ENCODE data around the genes HOMER1, TENT2 and MSH3.

DNA sequence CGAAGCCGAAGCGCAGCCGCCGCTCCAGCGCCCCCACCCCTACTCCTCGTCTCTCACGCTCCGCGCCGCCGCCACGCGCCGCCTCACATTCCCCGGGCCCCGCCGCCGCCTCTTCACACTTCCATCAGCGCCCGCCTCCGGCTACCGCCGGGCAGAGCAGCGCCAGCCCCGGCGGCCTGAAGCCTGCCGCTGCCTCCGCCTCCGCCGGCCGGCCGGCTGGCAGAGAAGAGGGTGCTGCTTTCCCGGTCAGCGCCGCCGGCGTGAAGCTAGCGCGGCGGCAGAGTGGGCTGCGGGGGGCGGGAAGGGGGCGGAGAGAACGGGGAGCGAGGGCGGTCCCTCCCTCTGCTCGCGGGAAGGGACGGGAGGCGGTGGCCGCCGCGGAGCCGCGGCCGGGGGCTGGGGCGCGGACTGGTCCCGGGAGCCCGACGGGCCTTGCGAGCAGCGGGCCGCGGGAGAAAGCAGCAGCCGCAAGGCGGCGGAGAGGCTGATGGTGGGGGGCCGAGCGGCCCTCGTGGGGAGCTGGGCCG is at the start of gene HOMER1:
Gene HOMER1, minus strand, starts transcription at position 284 of the 527 bp plus-strand sequence.
- RRBS: 2% methylated on average over 13 of the region's 73 CpGs

- RRBS: 2% methylated on average over 6 of the region's 57 CpGs
Observed at GRCh38 chr5:79612118-79613402, at the start of gene TENT2. TENT2 (plus strand) TSS chr5:79612441.

DNA sequence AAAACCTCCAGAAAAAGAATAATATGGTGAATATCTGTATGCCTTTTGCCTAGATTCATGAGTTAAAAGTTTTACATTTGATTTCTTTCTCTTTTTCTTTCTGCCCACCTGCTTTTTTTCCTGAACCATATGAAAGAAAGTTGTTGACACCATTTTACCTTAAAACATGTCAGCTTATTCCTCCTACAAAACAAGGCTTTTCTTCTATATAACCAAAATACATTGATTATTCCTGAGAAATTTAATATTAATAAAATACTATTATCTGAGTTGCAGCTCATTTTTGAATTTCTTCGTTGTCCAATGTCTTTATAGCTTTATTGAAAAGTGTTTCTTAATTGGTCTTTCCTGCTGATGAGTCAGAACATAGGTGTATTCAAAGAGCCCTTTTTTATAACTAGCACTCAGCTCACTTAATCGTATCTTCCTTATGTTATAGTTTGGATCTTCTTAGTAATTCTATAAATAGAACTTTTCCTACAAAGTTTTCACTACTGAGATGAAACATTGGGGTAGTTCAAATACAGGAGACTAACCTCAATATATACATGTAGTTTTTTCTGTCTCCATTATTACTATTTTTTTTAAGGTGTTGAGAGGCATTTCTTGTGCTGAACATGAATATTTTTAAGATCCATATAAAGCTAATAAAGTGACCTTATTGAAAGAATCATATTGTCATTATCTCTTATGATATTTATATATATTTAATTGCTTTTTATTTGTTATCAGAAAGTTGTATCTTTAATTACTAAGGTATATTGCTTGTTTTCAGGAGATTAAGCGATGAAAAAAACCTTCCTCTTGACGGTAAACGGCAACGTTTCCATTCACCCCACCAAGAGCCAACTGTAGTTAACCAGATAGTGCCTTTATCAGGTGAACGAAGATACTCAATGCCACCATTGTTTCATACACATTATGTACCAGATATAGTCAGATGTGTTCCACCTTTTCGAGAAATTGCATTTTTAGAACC is 10.5 kb downstream of the TENT2 start:
- RRBS: no CpG with 5 or more reads among the region's 8 CpGs

- RRBS: no CpG with 5 or more reads among the region's 3 CpGs
Observed at GRCh38 chr5:79753833-79754238, 64.2 kb downstream of the CMYA5 start.

- RRBS: no CpG with 5 or more reads among the region's 25 CpGs
Observed at GRCh38 chr5:79784612-79785010, 95.0 kb downstream of the CMYA5 start.

DNA sequence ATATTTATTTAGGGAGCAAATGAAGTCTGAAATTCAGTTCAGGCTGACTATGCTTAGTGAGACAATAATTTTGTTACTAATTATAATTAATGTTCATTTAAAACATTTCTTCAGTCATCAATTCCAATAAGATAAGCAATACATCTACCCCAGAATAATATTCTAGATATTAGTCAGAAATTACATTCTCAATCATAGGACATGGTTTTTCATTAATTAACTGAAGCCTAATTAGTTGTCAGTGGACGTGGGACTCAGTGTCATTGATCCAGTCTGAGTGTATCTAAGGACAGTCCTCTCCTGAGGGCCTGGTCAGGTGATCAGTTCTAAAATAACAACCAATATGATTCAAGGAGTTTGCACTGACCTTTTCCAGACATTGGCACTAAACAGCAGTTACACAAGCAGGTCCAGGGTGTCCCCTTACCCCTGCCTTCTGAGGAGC is 97.7 kb downstream of the CMYA5 start:
- RRBS: no CpG with 5 or more reads among the region's 1 CpG

- RRBS: no CpG with 5 or more reads among the region's 8 CpGs
Observed at GRCh38 chr5:79850074-79850606, 140.9 kb downstream of the MTX3 start.

GRCh38 chr5:80184177-80184913 is 71.5 kb downstream of the SERINC5 start:
- RRBS: no CpG with 5 or more reads among the region's 2 CpGs

DNA sequence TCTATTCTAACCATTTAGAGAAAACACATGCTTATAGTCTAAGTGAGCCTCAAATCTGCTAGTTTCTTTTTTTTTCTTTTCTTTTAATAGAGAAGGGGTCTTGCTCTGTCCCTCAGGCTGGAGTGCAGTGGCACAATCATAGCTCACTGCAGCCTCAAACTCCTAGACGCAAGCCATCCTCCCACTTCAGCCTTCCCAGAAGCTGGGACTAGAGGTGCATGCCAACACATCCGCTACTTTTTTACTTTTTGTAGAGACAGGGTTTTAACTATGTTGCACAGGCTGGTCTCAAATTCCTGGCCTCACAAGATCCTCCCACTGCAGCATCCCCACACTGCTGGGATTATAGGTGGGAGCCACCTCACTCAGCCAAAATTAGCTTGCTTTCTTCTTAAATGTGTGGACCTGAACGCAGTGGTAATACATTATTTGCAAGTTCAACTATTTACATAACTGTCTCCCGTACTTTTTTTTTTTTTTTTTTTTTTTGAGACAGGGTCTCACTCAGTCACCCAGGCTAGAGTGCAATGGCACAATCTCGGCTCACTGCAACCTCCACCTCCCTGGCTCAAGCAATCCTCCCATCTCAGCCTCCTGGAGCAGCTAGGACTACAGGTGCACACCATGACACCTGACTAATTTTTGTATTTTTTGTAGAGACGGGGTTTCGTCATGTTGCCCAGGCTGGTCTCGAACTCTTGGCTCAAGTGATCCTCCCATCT is 66.0 kb downstream of the SERINC5 start:
- RRBS: no CpG with 5 or more reads among the region's 8 CpGs

GRCh38 chr5:80190830-80191480 is 64.9 kb downstream of the SERINC5 start:
- RRBS: no CpG with 5 or more reads among the region's 5 CpGs

DNA sequence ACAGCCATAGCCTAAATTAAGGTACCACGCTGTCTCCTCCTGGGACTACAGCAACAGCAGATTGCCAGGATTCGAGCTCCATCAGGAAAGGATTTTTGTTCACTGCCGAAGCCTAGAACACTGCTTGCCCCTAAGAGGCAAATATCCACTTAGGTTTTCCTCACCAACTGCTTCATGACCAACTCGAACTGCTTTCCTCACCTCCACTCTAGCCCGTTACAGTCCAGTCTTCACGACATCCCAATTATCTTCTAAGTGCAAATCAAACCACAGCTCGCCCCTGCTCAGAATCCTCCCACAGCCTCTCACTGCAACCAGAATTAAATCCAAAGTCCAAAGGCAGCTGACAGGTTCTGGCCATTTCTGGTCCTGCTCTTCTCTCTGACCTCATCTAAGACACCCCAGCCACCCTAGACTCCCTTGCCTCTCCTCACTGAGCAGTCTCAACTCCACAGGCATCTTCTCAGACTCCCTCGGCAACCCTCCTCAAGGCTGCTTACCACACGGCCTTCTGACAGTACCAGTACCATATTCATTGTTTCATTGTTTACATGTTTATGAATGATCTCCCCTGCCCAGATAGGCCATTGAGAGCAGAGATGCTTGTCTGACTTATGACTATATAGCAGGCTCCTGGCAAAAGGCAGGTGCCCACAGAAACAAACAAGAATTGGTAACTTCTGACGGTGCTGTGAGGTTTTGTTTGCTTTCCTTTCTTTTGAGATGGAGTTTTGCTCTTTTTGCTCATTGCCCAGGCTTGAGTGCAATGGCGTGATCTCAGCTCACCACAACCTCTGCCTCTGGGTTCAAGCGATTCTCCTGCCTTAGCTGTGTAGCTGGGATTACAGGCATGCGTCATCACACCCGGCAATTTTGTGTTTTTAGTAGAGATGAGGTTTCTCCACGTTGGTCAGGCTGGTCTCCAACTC is 2.4 kb downstream of the SERINC5 start:
- RRBS: no CpG with 5 or more reads among the region's 15 CpGs

DNA sequence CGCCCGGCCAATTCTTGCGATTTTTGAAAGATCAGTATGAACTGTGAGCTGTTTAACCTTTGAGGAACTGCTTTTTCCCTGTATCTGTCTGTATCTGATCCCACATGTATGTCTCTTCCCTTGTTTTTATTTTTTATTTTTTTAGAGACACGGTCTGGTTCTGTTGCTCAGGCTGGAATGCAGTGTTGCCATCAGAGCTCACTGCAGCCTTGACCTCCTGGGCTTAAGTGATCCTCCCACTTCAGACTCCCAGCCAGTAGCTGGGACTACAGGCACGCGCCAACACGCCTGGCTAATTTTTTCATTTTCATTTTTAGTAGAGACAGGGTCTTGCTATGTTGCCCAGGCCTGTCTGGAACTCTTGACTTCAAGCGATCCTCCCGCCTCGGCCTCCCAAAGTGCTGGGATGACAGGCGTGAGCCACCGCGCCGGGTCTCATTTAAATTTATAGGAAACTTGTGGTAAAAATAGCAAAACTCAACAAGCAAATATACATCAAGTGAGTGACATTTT is 974 bp upstream of the ZFYVE16 start:
- RRBS: no CpG with 5 or more reads among the region's 14 CpGs

GRCh38 chr5:80409403-80409868 is 1.6 kb downstream of the ZFYVE16 start:
- RRBS: no CpG with 5 or more reads among the region's 4 CpGs

- RRBS: 2% methylated on average over 23 of the region's 75 CpGs
Observed at GRCh38 chr5:80653989-80654864, at the start of gene MSH3. MSH3 (plus strand) TSS chr5:80654652.

- RRBS: no CpG with 5 or more reads among the region's 11 CpGs
Observed at GRCh38 chr5:80668061-80668759, 13.4 kb upstream of the DHFR start.

GRCh38 chr5:81212274-81212615 is 20.9 kb upstream of the CKMT2 start:
- RRBS: no CpG with 5 or more reads among the region's 10 CpGs

DNA sequence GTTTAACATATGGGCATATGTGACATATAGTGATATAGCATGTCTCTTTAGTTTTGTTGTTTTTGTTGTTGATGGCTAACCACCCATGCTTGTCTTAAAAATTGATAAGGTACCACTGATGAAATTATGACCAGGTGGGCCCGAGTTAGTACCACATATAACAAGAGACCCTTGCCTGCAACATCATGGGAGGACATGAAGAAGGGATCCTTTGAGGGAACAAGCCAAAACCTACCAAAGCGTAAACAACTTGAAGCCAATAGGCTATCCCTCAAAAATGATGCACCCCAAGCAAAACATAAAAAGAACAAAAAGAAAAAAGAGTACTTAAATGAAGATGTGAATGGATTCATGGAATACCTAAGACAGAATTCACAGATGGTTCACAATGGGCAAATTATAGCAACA is 3.2 kb downstream of the ZCCHC9 start:
- RRBS: no CpG with 5 or more reads among the region's 2 CpGs

GRCh38 chr5:81355062-81355871 is 38.7 kb downstream of the ACOT12 start:
- RRBS: no CpG with 5 or more reads among the region's 7 CpGs

DNA sequence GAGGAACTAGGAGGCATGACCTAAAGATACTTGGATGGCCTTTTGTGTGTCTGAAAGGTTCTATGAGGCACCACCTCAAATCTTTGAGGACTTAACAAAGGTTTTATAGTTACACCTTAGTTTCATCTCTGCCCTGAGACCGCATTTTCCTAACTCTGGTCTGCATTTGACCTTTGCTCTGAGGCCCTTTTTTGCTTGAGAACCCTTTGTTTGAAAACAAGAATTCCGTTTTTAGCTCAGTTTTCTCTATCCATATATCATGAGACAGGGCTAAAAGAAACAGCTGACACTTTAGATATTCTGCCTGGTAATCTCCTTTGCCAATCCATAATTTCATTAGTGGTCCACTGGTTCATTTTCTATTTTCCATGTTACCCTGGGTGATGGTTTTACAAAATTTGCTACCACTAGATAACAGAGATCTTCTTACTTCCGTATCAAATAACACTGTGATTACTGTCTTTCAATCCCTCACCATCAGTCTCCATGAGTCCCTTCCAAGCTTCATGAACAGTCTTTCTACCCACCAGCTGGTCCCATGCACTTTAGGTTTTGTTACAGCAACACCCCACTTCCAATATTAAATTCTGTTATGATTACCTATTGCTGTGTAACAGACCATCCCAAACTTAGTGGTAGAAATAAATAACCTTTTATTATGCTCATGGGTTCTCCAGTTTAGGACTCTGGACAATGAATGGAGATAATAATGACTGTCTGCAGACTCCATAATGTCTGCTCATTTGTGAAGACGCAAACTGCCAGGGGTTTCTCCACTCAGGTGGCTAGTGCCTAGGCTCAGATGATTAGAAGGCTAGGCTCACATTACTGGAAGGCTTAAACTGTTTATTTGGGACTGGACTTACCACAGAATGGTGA is 148.2 kb downstream of the SSBP2 start:
- RRBS: no CpG with 5 or more reads among the region's 4 CpGs